ENCODE data around the gene DEFB131B.

- PRO-cap = no peak
Measured at GRCh38 chr11:70073753-70074570, 4.2 kb upstream of the ANO1 start.

GRCh38 chr11:70160864-70161421 lies 42.2 kb upstream of the FADD start:
- PRO-cap = no peak

- PRO-cap = no peak
Measured at GRCh38 chr11:70187571-70188333, 15.3 kb upstream of the FADD start.

- PRO-cap = unidirectional peak, minus-strand start at chr11:70204434
Measured at GRCh38 chr11:70204189-70204978, 1.3 kb downstream of the FADD start.

DNA sequence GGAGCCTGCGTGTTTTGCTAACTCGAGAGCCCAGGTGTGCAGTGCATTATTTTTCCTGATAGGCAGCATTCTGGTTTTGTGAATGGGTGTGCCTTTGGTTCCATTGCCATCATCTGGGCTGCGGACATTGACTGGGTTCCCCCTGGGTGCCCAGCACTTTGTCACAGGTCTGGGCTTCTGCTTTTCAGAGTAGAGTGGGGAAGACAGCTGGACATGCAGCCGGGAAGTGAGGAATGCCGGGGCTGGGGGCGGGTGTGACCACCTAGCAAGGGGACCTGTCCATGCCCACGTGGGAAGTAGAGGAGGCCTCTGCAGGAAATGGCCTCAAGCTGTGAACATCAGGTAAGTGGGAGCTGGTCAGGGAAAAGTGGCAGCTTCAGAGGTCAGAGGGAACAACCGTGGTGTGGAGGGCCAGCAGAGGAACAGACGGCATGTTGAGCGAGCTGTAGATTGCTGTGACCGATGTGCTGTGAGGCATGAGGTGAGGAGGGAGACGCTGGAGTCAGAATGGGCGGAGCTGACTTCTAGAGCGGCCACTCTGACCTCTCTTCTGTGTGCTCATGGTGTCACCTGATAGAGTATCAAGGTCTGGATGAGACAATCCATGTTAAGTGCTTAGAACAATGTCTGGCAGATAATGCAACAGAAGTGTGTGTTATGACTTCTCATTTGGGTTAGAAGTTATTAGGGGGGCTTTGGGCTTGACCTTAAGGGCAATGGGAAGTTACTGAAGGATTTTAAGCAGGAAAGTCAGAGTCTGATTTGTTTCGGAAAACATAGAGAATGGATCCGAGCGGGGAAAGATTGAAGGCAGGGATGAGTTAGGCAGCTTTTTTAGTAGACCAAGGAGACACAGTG lies 42.4 kb downstream of the PPFIA1 start:
- PRO-cap = no peak

- PRO-cap = no peak
Measured at GRCh38 chr11:70455584-70455973, 57.2 kb downstream of the CTTN start.

DNA sequence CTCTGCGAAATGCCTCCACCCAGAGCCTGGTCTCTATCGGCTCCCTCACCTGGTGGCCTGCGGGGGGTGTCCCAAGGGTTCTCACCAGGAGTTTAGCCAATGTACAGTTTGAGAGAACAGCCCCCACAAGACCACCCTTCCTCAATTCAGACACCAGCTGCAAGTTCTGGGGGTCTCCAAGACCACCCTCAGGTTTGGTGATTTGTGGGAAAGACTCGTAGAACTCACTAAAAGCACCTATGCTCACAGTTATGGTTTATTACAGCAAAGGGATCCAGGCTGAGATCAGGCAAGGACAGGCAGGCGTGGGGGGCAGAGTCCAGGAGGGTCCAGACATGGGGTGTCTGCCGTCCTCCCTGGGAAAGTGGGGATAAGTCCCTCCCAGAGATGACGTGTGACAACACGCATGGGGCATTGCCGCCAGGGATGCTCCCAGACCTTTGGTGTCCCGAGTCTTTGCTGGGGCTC lies 226.5 kb downstream of the CTTN start:
- PRO-cap = no peak

DNA sequence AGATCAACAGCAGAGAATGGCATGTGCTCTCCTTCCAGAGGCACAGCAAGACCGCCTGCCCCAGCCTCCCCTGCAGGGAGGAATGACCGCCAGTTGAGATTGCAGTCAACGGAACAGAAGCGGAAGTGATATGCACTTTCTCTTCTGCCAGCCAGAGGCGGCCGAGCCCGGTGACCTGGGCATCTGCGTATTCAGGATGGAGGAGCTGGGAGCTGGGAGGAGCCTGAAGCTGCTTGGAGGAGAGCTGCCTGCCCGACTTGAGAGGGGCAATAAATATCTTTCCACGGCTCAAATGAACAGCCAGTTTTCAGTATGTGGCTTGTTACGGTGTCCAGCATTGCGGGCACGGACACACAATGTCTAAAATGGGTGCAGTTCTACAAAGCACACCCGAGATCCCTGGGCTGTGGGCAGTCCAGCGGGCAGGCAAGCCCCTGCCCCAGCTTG lies 243.1 kb downstream of the CTTN start:
- PRO-cap = no peak

GRCh38 chr11:70712331-70712932 lies 314.1 kb downstream of the CTTN start:
- PRO-cap = no peak

GRCh38 chr11:70732767-70733187 lies 334.4 kb downstream of the CTTN start:
- PRO-cap = unidirectional peak, plus-strand start at chr11:70733059

- PRO-cap = no peak
Measured at GRCh38 chr11:71106563-71106849, 145.9 kb downstream of the SHANK2 start.

GRCh38 chr11:71251223-71251711 lies 1.1 kb downstream of the SHANK2 start:
- PRO-cap = unidirectional peak, plus-strand start at chr11:71251638

DNA sequence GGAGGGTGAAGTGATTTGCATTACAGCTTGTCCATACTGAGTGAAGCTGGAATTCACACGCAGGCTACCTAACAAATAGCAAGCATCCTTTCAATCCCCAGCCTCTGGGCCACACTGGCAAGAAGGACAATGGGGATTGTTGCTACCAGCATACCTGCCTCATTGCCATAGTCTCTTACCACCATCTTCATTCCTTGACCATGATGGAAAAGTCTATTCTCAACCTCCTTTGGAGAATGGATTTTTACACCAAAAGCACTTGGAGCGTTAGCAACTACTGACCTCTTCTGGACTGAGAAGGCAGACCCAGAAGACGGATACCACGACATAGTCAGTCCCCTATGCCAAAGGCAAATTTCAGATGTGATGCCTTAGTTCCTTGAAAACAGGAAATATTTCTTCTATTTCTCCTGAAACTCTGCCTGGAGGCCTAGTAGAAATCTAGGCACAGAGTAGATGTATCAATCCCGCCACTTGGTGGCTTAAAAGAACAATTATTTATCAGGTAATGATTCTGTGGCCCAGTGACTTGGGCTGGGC lies 75.5 kb downstream of the DHCR7 start:
- PRO-cap = no peak

DNA sequence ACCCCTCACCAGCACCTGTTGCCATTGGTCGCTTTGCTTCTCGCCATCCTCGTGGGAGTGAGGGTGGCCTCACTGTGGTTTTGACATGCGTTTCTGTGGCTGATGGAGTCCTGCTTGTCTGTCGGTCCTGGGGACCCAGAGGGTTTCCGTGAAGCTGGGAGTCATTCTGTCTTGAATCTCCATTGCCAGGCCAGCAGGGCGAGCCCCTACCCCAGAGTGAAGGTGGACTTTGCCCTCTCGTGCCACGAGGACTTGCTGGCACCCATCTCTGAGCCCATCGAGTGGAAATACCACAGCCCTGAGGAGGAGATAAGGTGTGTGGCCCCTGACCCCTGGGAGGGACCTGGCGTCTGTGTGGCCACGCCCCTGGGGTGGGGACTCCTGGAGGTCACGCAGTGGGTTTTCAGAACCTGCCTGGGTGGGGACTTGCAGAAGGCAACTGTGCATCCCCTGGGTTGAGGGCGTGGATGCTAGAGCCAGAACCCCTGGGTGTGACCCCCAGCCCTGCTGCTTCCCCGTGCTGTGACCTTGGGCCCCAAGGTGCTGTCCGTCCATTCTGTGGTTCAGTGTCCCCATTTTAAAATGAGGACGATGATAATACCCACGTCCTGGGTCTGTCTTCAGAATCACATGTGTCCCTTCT lies 27.7 kb downstream of the NADSYN1 start:
- PRO-cap = no peak

GRCh38 chr11:71710166-71710707 lies 122.8 kb upstream of the DEFB108B start:
- PRO-cap = no peak

GRCh38 chr11:71878386-71878645 lies at the start of gene DEFB131B:
Gene DEFB131B, plus strand, starts transcription at chr11:71878453.
- PRO-cap = no peak

GRCh38 chr11:71947058-71947983 lies 18.5 kb downstream of the RNF121 start:
- PRO-cap = no peak

- PRO-cap = no peak
Measured at GRCh38 chr11:71999455-72000169, 903 bp downstream of the IL18BP start.

DNA sequence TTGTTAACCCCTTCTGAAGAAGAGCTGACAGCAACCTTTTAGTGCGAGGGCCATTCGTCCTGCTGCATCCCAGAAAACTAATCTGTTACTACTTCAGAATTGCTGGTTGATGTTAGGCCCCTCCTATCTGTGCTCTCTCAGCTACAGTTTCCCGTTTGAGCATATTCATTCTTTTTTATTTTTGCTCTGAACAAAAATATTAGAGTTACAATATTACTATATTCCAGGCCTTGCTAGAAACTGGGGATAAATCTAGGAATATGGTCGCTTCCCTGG lies 410 bp upstream of the ANAPC15 start:
- PRO-cap = no peak

GRCh38 chr11:72481470-72481895 lies 47.2 kb upstream of the CLPB start:
- PRO-cap = no peak